Testis (tissue), 5 donors: ENCODE measurements around the gene NDST3.

GRCh38 chr4:113762722-113762952, 1.1 kb upstream of the CAMK2D start:
- PRO-cap, 3 experiments: peak in 3 of 3 experiments; most common plus-strand start chr4:113762787 (in 2)
- RAMPAGE, long total RNA, 2 experiments: no peak in any of the 2 experiments
- RRBS: no CpG with 5 or more reads among the region's 11 CpGs

DNA sequence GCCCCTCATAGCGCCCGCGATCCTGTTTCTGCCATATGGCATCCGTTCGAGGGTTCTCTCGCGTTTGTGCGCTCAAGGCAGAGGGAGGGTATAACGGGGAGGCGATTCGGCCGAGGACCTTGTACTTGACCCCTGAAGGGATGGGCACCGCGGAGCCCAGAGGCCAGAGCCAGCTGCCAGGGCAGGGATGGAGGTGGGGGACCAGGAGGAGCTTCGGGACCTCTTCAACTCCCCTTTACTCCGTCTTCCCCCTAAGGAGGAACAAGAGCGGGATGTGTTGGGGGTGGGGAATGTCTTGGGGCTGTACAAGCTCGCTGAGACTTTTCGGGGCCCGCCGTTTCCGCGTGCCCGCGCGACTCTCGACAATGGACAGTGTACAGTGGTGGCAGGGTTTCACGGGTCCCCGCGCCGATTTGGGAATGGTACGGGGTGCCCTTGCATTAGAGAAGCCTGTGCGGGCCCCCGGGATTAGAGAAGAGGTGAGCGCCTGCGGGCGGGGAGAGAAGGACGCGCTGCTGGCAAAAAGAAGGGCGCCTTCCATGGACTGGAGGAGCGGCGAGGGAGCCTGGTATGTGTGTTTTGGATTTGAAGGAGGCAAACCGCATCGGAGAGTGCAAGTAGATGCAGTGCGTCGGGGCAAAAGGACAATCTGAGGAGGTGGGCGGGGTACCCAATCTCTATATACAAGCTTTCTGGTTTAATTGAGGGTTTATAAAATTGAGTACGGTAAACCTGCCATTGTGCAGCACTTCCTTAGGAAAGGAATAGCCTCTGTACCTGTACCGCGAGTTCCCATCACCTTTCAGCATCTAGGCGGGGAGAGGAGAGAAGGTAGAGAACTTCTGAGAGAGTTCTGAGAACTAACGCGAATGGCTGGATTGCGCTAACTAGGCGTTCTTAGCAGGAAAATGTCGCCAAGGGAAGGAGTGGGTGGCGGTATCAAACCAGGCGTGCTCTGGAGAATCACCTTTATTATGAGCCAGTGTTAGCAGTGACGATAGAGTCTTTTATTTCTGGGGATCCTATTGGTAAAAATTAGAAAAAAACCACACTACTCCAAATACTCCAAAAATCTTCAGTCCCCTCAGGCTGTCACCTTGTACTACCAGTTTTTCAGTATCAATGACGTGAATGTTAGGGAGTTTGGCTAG, 987 bp downstream of the UGT8 start:
- PRO-cap, 3 experiments: no peak in any of the 3 experiments
- RAMPAGE, long total RNA, 2 experiments: no peak in any of the 2 experiments
- RRBS: no CpG with 5 or more reads among the region's 60 CpGs

DNA sequence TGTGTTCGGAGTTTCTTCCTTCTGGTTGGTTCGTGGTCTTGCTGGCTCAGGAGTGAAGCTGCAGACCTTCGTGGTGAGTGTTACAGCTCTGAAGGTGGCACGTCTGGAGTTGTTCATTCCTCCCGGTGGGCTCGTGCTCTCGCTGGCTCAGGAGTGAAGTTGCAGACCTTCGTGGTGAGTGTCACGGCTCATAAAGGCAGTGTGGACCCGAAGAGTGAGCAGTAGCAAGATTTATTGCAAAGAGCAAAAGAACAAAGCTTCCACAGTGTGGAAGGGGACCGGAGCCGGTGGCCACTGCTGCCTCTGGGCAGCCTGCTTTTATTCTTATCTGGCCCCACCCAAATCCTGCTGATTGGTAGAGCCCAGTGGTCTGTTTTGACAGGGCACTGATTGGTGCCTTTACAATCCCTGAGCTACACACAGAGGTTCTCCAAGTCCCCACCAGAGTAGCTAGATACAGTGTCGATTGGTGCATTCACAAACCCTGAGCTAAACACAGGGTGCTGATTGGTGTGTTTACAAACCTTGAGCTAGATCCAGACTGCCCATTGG, 65.4 kb upstream of the NDST4 start:
- PRO-cap, 3 experiments: peak in 3 of 3 experiments; most common minus-strand start position 293 of the sequence (in 3)
- RAMPAGE, long total RNA, 2 experiments: no peak in any of the 2 experiments
- RRBS: no CpG with 5 or more reads among the region's 13 CpGs

GRCh38 chr4:118032994-118033806, 1.1 kb upstream of the NDST3 start:
- PRO-cap, 3 experiments: peak in 1 of 3 experiments; most common plus-strand start chr4:118033273 (in 1)
- RAMPAGE, long total RNA, 2 experiments: no peak in any of the 2 experiments
- RRBS: 1% methylated on average over 29 of the region's 76 CpGs

- PRO-cap, 3 experiments: no peak in any of the 3 experiments
- RAMPAGE, long total RNA, 2 experiments: no peak in any of the 2 experiments
- RRBS: no CpG with 5 or more reads among the region's 10 CpGs
Observed at GRCh38 chr4:118034212-118034613, at the start of gene NDST3. Gene NDST3 (plus strand): TSS chr4:118034486.

GRCh38 chr4:118276164-118276461, 76.7 kb downstream of the PRSS12 start:
- PRO-cap, 3 experiments: no peak in any of the 3 experiments
- RAMPAGE, long total RNA, 2 experiments: no peak in any of the 2 experiments
- RRBS: no CpG with 5 or more reads among the region's 2 CpGs

DNA sequence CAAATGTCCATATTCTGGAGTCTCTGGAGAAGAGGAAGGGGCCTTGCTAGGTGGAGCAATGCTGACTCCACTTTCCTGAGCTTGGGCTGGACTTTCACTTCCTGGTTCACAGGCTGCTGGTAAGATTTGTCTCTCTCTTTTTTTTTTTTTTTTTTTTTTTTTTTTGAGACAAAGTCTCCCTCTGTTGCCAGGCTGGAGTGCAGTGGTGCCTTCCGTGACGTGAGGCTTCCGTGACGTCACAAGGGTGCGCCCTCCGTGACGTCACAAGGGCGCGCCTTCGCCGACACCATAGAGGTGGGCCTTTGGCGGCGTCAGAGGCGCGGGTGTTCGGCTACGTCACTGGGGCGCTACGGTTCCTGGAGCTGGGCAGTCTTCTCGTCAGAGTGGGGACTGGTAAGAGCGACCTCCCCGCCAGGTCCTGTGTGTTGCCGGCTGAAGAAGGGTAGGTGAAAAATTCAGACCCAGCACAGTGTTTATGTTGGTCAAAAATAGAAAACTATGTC, 93.7 kb upstream of the METTL14 start:
- PRO-cap, 3 experiments: peak in 3 of 3 experiments; most common plus-strand start position 339 of the sequence (in 2); most common minus-strand start position 216 of the sequence (in 2)
- RAMPAGE, long total RNA, 2 experiments: start-site peak on the plus strand in 2 of 2 experiments, centred at positions 331 to 365 of the sequence, 417 to 706 reads per replicate; start-site peak on the minus strand in 1 of 2 experiments, centred at position 171 of the sequence, 195 reads per replicate
- RRBS: no CpG with 5 or more reads among the region's 23 CpGs

GRCh38 chr4:118743892-118744241, 58.7 kb downstream of the METTL14 start:
- PRO-cap, 3 experiments: no peak in any of the 3 experiments
- RAMPAGE, long total RNA, 2 experiments: no peak in any of the 2 experiments
- RRBS: no CpG with 5 or more reads among the region's 4 CpGs

- PRO-cap, 3 experiments: peak in 1 of 3 experiments; most common plus-strand start chr4:118746749 (in 1); most common minus-strand start chr4:118746587 (in 1)
- RAMPAGE, long total RNA, 2 experiments: no peak in any of the 2 experiments
- RRBS: no CpG with 5 or more reads among the region's 3 CpGs
Observed at GRCh38 chr4:118746531-118747113, 61.4 kb downstream of the METTL14 start.

- PRO-cap, 3 experiments: peak in 1 of 3 experiments; most common minus-strand start chr4:118920402 (in 1)
- RAMPAGE, long total RNA, 2 experiments: no peak in any of the 2 experiments
- RRBS: no CpG with 5 or more reads among the region's 2 CpGs
Observed at GRCh38 chr4:118920263-118920827, 31.7 kb downstream of the SYNPO2 start.

GRCh38 chr4:118954119-118954665, 65.5 kb downstream of the SYNPO2 start:
- PRO-cap, 3 experiments: peak in 1 of 3 experiments; most common plus-strand start chr4:118954523 (in 1); most common minus-strand start chr4:118954396 (in 1)
- RAMPAGE, long total RNA, 2 experiments: no peak in any of the 2 experiments
- RRBS: no CpG with 5 or more reads among the region's 3 CpGs

DNA sequence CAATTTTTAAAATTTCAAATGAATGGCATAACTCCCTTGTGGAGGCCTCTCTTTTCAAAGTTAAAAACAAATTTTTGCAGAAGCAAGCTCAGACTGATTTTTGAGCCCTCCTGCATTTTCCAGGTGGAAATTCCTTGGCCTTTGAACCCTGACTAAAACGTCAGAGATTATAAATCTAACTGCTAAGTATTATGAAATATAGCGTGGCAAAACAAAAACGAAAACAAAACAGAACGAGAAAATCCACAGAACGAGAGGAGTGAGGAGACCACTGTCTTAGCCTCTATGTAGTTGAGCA, 80.0 kb downstream of the SYNPO2 start:
- PRO-cap, 3 experiments: no peak in any of the 3 experiments
- RAMPAGE, long total RNA, 2 experiments: no peak in any of the 2 experiments
- RRBS: no CpG with 5 or more reads among the region's 5 CpGs

GRCh38 chr4:118969417-118969768, 80.7 kb downstream of the SYNPO2 start:
- PRO-cap, 3 experiments: peak in 3 of 3 experiments; most common plus-strand start chr4:118969699 (in 2); most common minus-strand start chr4:118969488 (in 3)
- RAMPAGE, long total RNA, 2 experiments: no peak in any of the 2 experiments
- RRBS: no CpG with 5 or more reads among the region's 4 CpGs

DNA sequence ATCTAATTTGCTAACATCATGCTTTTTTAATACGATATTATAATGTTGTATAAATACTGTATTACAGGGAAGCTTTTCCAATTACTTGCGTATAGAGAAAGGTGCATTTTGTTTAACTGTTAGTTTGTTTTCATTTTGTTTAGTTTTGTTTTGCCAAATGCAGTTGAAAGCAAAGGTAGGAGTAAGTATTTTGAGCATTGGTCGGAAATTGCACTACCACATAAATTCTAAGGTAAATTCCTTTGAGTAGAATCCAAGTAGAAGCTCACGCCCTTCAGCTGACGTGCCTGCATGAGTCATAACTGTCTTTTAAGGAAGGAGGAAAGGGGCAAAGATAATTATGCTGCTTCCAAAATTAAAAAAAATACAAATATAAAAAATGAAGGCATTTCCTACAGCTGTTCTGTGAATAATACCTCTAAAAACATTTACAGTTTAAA, 110.3 kb upstream of the MYOZ2 start:
- PRO-cap, 3 experiments: no peak in any of the 3 experiments
- RAMPAGE, long total RNA, 2 experiments: no peak in any of the 2 experiments
- RRBS: no CpG with 5 or more reads among the region's 5 CpGs

DNA sequence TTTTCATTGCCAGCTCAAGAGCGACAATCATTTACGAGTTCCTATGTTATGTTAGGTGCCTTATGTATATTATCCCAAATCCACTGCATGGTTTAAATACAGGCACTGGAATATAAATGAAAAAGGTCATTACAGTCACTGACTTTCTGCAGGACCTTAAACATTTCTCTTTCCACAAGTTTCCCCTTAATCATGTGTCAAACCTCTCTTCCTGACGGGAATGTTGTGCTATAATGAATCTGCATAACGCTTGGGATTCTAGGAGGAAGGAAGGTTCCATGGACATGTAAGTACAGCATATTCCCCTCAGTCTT, 100.6 kb upstream of the MYOZ2 start:
- PRO-cap, 3 experiments: no peak in any of the 3 experiments
- RAMPAGE, long total RNA, 2 experiments: no peak in any of the 2 experiments
- RRBS: no CpG with 5 or more reads among the region's 4 CpGs

- PRO-cap, 3 experiments: no peak in any of the 3 experiments
- RAMPAGE, long total RNA, 2 experiments: no peak in any of the 2 experiments
- RRBS: no CpG with 5 or more reads among the region's 6 CpGs
Observed at GRCh38 chr4:119041849-119042361, 93.7 kb upstream of the MYOZ2 start.

- PRO-cap, 3 experiments: no peak in any of the 3 experiments
- RAMPAGE, long total RNA, 2 experiments: no peak in any of the 2 experiments
- RRBS: no CpG with 5 or more reads among the region's 2 CpGs
Observed at GRCh38 chr4:119137924-119138604, 2.4 kb downstream of the MYOZ2 start.

GRCh38 chr4:119206136-119206594, 6.3 kb upstream of the USP53 start:
- PRO-cap, 3 experiments: peak in 3 of 3 experiments; most common minus-strand start chr4:119206339 (in 3)
- RAMPAGE, long total RNA, 2 experiments: no peak in any of the 2 experiments
- RRBS: no CpG with 5 or more reads among the region's 1 CpG

GRCh38 chr4:119939285-119939698, 127.4 kb downstream of the MAD2L1 start:
- PRO-cap, 3 experiments: peak in 3 of 3 experiments; most common plus-strand start chr4:119939476 (in 3)
- RAMPAGE, long total RNA, 2 experiments: start-site peak on the plus strand in 2 of 2 experiments, at chr4:119939444-119939673 at its widest, 10 to 22 reads per replicate
- RRBS: no CpG with 5 or more reads among the region's 3 CpGs

- PRO-cap, 3 experiments: no peak in any of the 3 experiments
- RAMPAGE, long total RNA, 2 experiments: no peak in any of the 2 experiments
- RRBS: no CpG with 5 or more reads among the region's 4 CpGs
Observed at GRCh38 chr4:120755614-120756097, 166.9 kb downstream of the PRDM5 start.